T-cell (primary cell): ENCODE results near the genes ZNF32 and OR13A1.

DNA sequence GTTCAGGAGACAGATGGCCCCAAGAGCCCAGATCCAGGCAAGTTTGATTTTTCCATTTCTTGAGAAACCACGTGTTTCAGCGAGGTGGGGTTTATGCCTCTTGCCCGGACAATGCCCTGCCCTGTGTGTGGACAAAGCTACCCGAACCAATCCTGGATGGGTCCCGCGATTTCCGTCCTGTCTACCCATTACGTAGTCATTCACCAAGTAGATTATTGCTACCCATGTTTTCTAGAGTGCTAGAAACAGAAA is 726 bp downstream of the ZNF485 start:
- PRO-cap, 7 experiments = no peak in any of the 7 experiments

DNA sequence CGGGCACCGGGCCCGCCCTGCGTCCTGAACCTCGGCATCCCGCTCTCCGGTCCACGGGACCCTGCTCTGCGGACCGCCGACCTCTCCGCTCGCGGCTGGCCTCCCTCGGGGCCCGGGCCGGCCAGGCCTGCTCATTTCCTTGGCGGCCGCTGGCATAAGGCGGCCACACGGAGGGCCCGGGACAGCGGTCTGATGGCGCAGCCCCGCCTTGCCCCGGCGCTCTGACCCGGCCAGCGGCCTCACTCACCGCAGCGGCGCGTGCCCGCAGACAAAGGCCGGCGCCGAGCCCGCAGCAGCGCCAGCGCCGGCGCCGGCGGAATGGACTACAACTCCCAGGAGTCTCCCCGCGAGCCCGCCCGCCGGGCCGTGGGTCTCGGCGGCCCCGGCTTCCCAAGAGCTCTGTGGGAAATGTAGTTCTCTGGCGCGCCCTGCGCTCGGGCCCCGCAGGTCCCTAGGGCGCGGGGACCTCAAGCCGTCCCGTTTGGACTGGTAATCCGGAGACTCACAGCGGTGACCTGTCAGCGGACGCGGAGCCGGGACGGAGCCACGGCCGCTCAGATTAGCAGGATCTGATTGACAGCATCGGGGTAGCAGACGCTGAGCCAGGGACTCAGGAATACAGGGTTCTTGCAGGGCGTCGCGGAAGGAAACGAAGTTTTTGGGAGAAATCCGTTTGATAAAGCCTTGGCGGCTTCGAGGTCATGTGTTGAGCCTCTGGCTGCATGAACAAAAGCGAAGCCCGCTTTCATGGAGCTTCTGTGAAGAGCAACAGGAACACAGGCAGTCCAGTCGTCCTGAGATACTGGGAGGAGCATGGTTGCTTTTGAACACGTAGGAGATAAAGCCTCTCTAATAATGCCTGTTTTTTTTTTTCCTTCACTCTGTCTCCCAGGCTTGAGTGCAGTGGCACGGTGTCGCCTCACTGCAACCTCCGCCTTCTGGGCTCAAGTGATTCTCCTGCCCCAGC is at the start of gene ZNF32:
ZNF32 (minus strand) TSS at position 327 of the 967 bp plus-strand sequence.
- PRO-cap, 7 experiments = peak in 7 of 7 experiments; most common plus-strand start position 413 of the sequence (in 2); most common minus-strand start position 320 of the sequence (in 7)

- PRO-cap, 7 experiments = peak in 1 of 7 experiments; most common minus-strand start chr10:43816434 (in 1)
These were observed 167.5 kb upstream of the ZNF32 start for GRCh38 chr10:43816223-43816612.

GRCh38 chr10:44234172-44234371 is 150.8 kb downstream of the CXCL12 start:
- PRO-cap, 7 experiments = no peak in any of the 7 experiments

- PRO-cap, 7 experiments = no peak in any of the 7 experiments
These were observed 131.1 kb downstream of the CXCL12 start for GRCh38 chr10:44253855-44254066.

DNA sequence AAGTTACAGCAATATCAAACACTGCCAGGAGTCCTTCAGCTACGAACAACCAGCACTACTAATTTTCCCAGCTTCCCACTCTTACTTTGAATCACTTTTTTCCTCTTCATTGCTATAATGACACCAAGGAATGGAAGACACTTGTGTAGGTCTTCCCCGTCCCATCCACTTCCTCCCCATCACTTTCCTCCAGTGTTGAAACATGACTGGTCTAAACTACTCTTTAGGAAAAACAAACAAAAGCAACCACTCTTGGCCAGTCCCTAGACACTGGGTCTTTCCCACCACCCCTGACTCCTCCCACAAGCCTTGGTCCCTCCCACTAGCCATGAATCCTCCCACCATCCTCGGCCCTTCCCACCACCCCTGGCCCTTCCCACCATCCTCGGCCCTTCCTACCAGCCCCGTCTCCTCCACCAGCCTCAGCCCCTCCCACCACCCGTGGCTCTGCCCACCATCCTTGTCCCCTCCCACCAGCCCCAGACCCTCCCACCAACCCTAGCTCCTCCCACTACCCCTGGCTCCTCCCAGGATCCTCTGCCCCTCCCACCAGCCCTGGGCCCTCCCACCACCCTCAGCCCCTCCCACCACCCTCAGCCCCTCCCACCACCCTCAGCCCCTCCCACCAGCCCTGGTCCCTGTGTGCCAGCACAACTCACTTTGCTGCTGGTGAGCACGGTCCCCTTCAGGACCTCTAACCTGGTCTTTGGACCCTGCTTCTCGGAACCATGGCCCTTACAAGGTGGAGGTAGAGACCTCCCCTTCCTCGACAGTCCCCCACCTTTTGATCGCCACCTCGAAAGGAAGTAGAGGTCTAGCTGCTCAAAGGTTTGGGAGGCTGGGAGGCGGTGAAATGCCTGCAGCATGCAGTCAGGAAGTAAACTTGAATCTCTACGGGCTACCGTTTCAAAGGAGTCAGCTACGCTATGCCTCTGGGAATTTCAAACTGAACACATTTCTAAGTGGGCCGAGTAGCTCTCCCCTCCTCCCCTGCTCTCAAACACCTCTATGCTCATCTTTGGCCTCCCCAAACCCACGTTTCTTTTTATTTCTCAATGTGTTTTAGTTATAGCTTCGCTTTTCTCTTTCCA is 68.4 kb downstream of the CXCL12 start:
- PRO-cap, 7 experiments = peak in 5 of 7 experiments; most common plus-strand start position 651 of the sequence (in 5)

DNA sequence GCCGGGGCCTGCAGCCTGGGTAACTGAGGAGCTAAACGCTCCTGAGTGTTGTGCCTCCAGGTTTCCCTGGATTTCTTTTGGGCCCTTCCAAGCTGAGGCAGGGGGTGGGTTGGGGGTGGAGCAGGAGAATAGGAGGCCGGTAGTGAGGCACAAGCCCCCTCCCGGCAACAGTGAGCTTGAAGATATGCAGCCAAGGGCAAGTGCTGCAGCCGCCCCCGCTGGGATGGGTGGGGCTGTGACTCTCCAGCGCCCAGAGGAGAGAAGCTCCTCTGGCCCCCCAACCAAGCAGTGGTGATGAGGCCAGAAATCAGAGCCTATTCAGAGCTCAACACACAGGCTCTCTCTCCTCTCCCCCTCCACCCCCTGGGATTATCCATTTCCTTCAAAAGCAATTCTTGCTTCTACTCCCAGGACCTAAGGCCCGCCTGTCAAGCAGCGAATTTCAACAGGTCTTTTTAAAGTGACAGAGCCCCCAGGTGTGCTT is 2.5 kb downstream of the CXCL12 start:
- PRO-cap, 7 experiments = no peak in any of the 7 experiments

DNA sequence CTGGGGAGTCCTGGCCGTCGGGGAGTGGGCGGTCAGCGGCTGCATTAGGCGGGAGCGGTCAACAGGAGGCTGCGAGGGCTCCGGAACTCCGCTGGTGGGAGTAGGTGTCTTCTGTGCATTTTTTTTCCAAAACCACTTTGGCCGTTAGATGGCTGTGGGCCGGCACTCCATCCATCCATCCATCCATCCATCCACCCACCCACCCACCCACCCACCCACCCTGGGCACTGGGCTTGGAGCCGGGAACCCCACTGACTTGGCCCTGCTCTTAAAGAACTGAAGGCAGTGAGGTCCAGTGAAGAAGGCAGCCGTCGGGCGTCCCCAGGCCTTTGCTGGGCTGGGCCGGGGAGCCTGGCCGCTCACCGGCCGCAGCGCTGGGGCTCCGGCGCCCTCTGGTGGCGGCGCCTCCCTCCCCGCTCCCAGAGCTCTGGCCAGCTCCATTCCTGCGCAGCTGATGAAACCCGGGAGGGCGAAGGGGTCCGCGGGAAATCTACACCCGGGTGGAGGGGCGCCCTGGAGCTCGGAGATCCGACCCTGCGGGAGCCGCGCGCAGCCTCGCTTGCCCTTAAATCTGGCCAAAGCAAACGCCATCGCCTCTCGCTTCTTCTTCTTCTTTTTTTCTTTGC is 1.6 kb upstream of the CXCL12 start:
- PRO-cap, 7 experiments = no peak in any of the 7 experiments

DNA sequence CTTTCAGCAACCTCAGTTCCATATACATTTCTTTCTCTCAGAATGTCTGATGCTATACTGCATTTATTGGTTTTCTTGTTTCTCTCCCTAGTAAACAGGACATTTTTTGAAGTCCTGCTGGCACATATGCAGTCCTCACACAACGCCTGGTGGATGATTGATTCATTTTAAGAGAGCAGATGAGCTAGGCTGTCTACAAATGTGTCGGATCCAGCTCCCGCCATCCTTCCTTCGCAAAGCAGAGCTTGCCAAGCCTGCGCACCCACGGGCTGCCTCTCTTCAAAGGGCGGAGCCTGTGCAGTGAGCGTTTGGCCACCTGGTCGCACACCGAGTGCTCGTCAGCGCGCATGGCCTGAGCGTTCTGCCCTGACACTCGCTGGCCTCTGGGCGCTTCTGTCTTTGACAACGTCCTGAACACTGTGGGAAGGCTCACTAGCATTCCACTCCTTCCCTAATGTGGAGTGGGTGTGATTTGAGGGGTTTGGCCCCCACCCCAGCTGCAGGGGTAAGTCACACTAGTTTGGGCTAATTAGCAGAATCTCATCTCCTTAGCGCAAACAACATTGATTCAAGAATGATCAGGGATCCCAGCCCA is 47.1 kb upstream of the TMEM72 start:
- PRO-cap, 7 experiments = peak in 1 of 7 experiments; most common minus-strand start position 281 of the sequence (in 1)

GRCh38 chr10:44878562-44879042 is 32.5 kb upstream of the TMEM72 start:
- PRO-cap, 7 experiments = peak in 7 of 7 experiments; most common plus-strand start chr10:44878921 (in 6)

DNA sequence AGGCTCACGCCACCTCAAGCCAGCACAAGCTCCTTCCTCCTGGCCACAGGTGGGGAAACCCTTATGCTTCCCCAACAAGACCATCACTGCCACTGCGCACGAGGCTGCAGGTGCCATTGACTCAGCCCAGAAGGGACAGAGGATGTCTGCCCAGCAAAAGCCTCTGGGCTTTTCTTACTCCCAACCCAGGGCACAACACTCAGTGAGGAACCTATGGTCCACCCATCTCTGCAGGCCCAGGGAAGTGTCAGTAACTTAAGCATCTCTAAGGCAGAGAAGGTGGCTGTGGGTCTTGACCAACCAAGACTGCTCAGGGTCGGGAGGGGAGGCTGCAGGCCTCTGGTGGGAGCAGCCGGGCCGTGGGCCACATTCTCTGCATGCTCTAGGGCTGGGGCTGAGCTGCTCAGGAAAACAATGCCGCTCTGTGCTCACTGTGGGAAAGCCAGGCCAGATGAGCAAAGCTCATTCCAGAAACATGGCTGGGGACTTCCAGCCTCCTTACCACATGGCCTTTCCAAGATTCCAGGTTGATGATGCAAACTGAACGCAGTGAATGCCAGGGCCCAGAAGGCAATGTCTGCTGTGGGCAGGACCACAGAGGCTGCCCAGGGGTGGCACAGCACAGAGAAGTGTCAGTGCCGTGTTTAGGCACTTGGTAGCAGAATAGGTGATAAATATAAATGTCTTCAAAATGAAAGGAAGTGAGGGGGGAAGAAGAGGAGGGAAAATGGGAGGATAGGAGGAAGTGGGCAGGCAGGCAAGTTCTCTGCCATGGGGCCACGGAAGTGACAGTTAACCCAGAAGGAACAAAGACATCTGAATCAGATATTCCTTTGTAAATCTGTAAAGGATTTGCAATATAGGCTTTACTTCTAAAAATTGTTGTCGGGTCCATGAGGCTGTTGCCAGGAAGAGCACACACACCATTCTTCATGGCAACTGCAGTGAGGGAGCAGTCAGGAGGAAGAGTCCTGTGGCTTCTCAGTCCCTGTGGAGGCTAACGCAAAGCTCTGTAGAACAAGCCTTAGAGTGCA is 24.0 kb upstream of the RASSF4 start:
- PRO-cap, 7 experiments = no peak in any of the 7 experiments

DNA sequence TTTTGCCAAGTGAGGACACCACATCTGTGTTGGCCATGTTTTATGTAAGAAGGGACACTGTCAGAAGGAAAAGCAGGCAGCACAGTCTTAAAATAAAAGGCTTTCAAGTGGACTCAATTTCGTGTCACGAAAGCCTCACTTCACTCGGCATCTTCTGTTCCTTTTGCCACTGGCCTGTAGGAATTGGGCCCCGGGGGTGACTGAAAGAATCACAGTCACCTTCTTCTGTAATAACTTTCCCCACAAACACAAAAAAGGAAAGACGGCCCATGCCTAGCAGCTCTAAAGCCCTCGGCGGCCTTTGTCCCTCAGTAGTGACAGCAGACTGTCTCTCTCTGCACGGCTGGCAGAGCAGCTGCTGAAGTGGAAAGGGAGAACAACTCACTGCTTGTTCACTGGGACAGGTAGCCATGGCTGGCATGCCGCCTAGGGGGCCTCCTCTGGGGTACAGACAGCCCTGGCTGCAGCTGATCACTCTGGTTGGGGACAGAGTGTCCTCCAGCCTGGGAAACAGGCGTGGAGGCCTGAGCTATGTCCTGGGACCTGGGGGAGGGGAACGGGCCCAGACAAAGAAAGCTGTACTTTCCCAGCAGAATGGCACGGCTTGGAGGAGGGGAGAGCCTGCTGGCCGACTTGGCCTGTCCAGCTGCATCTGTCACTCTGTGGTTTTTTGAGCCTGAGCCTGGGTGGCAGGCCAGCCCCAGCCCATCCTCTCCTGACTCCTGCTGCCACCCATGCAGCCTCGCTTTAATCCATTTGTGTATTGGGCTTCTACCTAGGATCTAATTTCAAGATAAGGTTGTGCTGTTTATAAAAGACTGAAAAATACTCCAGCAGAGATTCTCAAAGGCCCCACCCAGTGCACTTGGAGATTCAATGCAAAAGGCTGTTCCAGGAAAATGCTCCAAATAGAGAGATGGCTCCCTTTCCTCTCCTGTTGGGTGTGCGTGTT is 4.5 kb downstream of the RASSF4 start:
- PRO-cap, 7 experiments = no peak in any of the 7 experiments

DNA sequence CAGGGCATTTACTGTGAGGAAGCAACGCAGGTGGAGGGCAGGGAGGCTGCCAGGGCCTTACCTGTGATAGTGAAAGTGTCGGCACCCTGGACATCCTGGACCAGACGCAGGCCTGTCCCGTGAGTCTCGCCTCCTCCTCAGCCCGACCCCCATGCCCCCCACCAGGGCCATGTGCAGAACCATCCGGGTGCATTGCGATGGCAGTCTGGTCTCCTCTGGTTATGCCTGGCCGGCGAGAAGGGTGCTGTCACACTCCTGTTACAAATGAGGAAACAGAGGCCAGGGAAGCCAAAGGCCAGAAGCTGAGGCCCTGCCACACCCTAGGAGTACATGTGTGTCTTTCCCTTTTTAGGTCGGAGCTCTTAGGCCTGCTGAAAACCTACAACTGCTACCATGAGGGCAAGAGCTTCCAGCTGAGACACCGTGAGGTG is 7.2 kb downstream of the DEPP1 start:
- PRO-cap, 7 experiments = no peak in any of the 7 experiments

DNA sequence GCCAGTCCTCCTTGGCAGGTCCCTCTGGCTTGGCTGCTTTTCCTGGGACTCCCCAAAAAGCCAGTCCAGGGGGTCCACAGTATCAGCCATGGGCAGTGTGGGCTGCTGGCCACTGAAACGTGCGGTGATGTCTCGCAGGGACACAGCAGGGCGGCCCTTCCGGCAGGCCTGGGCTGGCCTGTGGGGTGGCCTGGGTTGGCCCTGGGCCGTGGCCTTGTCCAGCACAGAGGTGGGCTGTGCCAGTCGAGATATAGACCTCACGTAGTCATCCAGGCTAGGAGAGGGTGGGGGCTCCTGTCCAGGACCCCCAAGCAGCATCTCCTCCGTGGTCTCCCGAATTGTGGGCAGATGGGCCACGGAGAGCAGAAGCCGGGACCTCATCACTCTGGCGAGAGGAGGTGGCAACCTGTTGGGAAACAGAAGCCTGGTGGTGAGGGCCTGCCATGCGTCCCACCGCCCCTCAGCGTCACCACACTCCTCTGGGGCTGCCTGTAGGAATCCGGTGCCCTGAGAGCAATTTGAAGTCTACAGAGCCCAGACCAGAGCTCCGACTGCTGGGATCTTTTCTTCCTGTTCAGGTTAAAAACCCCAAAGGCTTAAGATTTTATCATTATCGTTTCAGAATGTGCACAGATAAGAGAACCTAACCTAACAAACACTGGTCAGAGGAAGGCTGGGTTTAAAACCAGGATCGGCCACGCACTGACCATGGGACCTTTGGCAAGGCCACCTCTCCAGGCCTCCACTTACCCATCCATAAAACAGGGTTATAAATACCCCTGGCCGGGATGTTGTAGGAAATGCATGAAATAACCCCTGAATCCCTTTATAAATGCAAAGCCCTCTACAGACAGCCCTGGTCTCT is 727 bp downstream of the DEPP1 start:
- PRO-cap, 7 experiments = no peak in any of the 7 experiments

DNA sequence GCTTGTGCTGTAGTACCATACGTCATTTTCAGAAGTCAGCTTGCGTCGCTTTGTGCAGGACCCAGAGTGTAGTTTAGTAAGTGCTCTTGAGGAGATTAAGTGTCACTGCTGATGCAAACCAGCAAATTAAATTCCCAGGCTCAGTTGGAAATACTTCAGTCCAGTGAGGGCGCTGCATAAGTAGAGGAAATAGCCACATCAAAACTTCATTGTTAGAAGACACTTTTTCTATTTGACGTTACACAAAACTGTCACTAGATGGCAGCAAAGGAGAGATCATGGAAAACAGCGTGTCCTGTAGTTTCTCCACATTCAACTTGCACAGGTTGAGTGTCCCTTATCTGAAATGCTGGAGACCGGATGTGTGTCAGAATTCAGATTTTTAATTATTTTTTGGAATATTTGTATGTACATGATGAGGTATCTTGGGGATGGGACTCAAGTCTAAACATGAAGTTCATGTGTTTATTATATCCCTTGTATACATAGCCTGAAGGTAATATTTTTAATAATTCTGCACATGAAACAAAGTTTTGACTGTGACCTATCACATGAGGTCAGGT is 7.9 kb downstream of the ZNF22 start:
- PRO-cap, 7 experiments = no peak in any of the 7 experiments

DNA sequence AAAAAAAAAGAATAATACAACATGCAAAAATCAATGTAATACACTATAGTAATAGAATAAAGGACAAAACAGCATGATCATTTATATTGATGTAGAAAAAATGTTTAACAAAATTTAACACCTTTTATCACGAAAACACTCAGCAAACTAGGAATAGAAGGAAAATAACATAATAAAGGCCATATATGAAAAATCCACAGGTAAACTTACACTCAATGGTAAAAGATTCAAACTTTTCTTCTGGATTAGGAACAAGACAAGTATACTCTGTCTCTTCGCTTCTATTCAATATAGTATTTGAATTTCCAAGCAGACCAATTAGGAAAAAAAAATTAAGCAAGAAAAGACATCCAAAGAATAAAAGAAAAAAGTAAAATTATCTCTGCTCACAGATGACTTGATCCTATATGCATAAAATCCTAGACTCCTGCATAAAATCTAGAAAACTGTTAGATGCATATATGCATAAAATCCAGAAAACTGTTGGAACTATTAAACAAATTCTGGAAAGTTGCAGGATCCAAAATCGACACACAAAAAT is at the start of gene OR13A1:
OR13A1 (minus strand) TSS at position 295 of the 541 bp plus-strand sequence.
- PRO-cap, 7 experiments = no peak in any of the 7 experiments

- PRO-cap, 7 experiments = no peak in any of the 7 experiments
These were observed 6.1 kb downstream of the ALOX5 start for GRCh38 chr10:45379985-45380631.

GRCh38 chr10:46299969-46300547 is 13.3 kb downstream of the ANTXRL start:
- PRO-cap, 7 experiments = no peak in any of the 7 experiments

DNA sequence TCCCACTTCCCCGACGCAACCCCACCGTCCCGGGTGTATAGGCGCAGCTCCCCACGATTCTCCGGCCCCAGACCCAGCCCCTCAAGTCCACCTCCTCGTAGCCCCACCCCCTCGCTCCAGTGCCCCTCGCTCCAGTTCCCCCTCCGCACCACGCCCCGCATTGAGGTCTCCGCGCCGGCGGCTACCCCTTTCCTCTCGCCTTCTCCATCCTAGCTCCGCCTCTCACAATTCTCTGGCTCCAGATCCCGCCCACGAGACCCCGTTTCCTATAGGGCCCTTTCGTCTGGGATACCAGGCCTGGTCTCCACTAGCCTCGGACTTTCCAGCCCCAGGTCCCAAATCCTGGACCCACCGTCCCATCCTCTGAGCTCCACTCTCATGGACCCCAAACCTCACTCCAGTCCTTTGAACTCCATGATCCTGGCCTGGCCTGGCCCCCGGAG is 471 bp upstream of the GPRIN2 start:
- PRO-cap, 7 experiments = no peak in any of the 7 experiments

DNA sequence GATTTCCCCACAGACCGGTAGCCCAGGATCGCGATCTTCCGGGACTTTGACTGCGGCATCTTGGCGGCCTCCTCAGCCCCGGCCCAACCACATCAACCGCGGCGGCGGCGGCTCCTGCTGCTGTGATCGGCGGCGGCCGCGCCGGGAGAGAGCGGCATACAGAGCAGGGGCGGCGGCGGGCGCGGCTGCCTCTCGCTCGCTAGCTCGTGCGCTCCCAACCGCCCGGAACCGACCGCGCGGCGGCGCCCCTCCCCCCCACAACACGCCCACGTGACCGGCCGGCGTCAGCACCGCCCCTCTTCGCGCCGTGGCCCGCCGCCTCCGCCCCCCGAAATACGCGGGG is 56.5 kb downstream of the SYT15 start:
- PRO-cap, 7 experiments = no peak in any of the 7 experiments